ENCODE results near the genes CSHL1 and SMURF2.

GRCh38 chr17:63911069-63911513, at the start of gene CSHL1:
TSS of gene CSHL1 (minus strand) at chr17:63911258.
- RRBS = no CpG with 5 or more reads among the region's 13 CpGs

DNA sequence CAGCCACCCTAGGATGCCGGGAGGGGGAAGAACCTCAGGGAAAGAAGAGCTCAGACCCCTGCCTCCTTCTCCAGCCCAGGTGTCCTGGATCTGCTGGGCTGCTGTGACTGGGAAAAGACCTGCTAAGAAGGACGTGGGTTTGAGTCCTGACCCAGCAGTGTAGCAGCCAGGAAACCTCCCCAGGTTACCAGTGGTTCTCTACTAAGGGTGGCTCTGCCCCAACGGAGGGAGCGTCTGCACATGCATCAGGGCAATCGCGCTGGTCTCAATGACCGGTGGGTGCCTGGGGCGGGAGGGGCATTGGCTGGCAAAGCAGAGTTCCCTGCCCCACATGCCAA, 2.6 kb upstream of the CD79B start:
- RRBS = no CpG with 5 or more reads among the region's 8 CpGs

GRCh38 chr17:63974408-63975091, 1.8 kb upstream of the SCN4A start:
- RRBS = no CpG with 5 or more reads among the region's 14 CpGs

- RRBS = 7% methylated on average over 1 of the region's 7 CpGs
These were observed 19.6 kb upstream of the TEX2 start for GRCh38 chr17:64282684-64283037.

- RRBS = no CpG with 5 or more reads among the region's 17 CpGs
These were observed 57.4 kb upstream of the TEX2 start for GRCh38 chr17:64320161-64321126.

DNA sequence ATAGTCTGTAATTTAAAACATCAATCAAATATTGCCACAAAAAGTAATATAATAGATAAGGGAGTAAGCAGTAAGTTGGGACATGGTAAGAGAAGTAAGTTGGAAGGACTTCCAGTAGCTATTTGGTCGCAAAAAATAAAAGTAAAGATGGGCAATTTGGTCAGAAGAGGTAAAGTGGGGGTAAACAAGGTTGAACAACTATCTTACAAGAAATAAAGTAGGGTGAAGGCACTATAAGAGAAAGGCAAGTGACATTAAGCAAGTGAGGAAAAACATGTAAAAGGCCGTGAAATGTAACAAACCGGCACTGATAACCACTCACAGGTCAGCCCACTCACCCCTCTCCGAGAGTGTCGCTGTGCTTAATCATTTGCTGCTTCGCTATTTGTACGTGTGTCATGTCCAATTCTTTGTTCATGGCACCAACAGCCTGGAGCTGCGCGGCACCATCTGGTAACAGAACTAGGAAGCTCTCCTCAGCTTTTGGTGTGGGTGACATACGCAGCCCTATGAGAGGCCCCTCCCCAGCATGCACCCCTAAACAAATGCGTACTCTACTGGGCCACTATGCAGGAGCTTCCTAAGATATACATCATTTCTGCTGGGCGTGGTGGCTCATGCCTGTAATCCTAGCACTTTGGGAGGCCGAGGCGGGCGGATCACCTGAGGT, 2.2 kb upstream of the PECAM1 start:
- RRBS = no CpG with 5 or more reads among the region's 15 CpGs

DNA sequence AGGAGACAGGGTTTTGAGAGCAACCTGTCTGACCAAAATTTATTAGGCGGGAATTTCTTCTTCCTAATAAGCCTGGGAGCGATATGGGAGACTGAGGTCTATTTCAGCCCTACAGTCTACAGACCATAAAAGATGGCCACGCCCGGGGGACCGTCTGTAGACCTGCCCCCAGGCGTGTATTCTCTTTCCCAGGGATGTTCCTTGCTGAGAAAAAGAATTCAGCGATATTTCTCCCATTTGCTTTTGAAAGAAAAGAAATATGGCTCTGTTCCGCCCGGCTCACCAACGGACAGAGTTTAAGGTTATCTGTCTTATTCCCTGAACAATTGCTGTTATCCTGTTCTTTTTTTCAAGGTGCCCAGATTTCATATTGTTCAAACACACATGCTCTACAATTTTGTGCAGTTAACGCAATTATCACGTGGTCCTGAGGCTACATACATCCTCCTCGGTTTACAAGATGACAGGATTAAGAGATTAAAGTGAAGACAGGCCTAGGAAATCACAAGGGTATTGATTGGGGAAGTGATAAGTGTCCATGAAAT, 4.5 kb downstream of the CEP95 start:
- RRBS = no CpG with 5 or more reads among the region's 13 CpGs

DNA sequence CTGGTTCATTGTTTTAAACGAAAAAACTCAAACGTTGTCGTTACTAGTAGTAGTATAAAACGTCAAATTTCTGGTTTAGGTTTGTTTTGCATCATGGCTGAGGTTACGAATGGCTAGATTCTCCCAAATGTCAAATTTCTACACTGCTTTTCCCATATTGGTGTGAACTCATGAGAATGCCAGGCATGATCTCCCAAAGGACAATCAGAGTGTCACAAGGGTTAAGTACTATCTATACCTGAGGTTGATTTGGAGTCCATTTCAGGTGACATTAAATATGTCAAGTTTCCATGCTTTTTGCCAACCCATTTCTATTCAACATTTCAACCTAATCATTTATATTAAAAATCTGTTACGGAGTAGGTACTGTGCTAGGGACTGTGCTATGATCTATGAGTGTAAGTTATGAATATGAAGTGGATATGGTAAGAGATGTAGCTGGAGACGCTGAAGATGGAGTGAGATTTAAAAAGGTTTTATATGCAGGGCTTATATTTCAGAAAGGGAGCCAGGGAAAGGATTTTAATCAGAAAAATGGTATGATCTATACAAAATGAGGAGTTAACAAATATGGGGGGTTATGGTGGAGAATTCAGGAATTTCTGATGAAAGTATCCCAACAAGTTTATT, 6.5 kb downstream of the CEP95 start:
- RRBS = no CpG with 5 or more reads among the region's 7 CpGs

GRCh38 chr17:64662147-64663153, at the start of gene SMURF2:
TSS of gene SMURF2 (minus strand) at chr17:64662307.
- RRBS = 3% methylated on average over 9 of the region's 78 CpGs

DNA sequence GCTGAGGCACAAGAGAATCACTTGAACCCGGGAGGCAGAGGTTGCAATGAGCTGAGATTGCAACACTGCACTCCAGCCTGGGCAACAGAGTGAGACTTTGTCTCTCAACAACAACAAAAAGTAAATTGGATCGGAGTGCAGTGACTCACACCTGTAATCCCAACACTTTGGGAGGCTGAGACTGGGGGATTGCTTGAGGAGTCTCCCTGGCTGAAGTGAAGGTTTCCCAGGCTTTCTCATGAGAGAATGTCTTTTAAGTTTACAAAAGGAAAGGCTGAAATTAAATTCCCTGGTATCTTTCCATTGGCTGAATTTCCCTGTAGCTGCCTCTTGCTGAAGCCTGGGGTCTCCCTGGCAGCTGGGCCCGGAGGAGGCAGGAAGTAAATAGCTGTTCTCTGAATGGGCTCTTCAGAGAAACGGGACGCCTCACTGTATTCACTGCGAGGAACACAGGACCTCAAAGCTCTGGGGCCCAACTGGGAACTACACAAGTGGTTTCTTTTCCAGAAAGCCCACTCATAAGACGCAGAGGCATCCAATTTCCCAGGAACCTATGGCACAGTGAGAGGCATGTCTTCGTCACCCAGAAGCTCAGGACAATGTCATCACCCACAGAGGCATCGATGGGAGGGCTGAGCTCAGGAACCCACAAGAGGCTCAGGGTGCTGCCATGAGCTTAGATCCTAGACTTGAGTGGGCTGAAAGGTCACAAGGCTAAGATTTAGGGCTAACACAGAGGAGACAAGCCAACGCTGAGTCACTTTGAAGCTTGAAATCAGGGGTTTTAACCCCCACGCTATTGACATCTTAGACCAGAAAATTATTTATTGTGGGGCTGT, 77.5 kb upstream of the SMURF2 start:
- RRBS = no CpG with 5 or more reads among the region's 11 CpGs

DNA sequence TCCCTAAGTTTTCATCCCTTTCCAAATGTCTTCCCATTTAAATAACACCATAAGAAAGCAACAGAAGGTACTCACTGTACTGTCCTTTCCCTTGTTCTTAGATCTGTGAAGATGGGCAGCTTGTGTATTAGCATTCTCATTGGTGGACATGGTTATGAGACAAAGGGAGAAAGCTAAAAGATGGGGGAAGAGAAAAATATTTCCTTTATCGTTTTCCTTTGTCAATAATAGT, 96.3 kb upstream of the SMURF2 start:
- RRBS = no CpG with 5 or more reads among the region's 1 CpG

GRCh38 chr17:64781228-64782210, 119.4 kb upstream of the SMURF2 start:
- RRBS = 14% methylated on average over 16 of the region's 65 CpGs

GRCh38 chr17:64968955-64969665, 49.8 kb upstream of the LRRC37A3 start:
- RRBS = no CpG with 5 or more reads among the region's 3 CpGs

DNA sequence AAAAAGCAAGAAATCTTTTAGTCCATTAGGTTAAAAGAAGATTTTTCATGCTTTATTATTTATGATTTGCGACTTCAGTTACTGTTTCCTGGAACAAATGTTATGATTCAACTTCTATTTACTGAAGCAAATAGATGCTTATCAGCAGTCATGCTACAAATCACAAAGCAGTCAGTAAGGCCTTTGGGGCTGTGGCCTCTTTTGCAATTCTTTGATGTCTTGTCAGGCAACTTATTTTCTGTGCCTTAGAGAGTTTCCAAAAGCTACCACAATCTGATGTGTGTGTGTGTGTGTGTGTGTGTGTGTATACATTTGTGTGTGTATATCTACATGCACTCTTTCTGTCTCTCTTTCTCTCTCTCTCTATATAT, 65.9 kb upstream of the LRRC37A3 start:
- RRBS = no CpG with 5 or more reads among the region's 1 CpG

DNA sequence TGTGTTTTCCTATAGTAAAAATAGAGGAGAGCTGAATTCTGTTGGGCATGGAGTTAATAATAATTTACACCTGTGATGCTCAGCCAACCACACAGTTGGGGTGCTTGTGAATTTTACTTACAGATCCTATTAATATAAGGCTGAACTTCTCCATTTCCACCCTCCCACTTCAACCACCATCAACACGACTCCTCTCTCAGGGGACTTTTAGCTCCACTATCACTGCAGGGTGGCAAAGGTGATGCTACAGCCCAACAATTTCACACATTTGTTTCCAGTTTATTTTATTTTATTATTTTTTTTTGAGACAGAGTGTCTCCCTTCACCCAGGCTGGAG, 58.1 kb downstream of the GNA13 start:
- RRBS = no CpG with 5 or more reads among the region's 1 CpG

- RRBS = no CpG with 5 or more reads among the region's 6 CpGs
These were observed 46.2 kb downstream of the GNA13 start for GRCh38 chr17:65010151-65010938.

- RRBS = no CpG with 5 or more reads among the region's 13 CpGs
These were observed 40.2 kb downstream of the GNA13 start for GRCh38 chr17:65016327-65016711.

- RRBS = no CpG with 5 or more reads among the region's 11 CpGs
These were observed 39.3 kb downstream of the GNA13 start for GRCh38 chr17:65017129-65017687.

DNA sequence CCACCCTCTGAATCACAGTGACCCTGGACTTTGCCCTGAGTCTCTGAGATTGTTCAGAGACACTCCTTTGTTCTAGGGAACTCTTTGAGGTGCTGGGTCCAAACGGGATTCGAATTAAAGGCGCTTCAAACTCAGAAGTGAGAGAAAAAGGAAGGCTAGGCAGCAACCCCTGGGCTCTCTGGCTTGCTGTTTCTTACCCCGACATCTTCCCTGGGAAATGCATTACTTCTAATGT, 16.3 kb upstream of the GNA13 start:
- RRBS = no CpG with 5 or more reads among the region's 4 CpGs

GRCh38 chr17:65164164-65164780, 27.1 kb downstream of the RGS9 start:
- RRBS = no CpG with 5 or more reads among the region's 9 CpGs

All from AG08470 (cell line).